Paraaortic lymph node (tissue), 1 donor: ENCODE measurements around a stretch of chr10.

DNA sequence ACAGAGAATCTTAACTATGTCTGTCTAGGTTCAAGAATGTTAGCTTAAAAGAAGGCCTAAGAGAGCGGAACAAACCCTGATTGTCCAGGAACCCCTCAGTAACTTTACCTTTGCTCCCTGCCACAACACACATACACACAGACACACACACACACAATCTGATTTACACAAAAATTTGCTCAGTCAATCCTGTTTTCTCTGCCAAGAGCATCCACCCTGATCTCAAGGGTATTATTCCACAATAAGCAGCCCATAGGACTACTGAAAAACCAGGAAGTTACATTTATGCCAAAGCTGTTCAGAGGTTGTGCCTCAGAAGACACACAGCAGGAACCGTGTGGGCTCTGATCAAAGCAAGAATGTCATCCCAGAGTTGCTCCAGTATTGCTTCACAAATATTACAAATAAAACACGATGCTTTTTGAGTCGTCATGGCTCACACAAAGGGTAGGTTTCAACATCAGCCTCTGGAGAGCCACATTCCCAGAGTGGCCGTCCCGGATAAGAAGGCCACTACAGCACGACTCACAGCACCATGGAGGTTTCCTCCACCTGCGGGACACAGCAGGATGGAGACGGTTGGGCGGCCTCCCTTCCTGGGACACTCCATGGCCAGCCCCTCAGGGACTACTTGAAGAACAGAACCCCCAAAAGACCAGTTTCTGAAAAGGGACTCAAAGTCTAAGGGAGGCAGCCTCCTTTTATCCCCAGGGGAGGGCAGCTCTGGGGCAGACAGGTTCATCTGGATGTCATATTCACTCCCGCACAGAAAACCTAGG, 1.6 kb downstream of the AIFM2 start:
- PRO-cap, result no peak

DNA sequence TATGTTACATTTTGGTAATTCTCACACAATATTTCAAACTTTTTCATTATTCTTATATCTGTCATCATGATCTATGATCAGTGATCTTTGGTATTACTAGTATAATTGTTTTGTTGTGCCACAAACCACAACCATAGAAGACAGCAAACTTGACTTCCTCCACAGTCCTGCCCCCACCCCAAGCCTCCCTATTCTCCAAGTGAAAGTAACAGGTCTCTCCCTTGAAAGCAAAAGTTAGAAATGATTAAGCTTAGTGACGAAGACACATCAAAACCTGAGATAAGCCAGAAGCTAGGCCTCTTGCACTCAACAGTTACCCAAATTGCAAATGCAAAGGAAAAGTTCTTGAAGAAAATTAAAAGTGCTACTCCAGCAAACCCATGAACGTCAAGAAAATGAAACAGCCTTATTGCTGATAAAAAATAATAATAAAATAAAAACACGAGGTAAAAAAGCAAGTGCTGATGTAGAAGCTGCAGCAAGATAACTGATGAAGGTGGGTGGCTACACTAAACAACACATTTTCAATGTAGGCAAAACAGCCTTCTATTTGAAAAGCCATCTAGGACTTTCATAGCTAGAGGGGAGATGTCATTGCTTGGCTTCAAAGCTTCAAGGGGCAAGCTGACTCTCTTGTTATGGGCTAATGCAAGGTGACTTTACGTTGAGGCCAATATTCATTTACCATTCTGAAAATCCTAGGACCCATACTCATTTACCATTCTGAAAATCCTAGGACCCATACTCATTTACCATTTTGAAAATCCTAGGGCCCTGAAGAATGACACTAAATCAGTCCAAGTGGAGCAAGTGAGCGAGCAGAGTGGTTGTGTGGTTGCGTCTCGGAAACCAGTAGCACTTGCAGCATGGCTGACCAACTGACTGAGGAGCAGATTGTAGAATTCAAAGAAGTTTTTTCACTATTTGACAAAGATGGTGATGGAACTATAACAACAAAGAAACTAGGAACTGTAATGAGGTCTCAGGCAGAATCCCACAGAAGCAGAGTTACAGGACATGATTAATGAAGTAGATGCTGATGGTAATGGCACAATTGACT, 7.2 kb downstream of the SAR1A start:
- PRO-cap, result no peak

- PRO-cap, result no peak
Observed at GRCh38 chr10:70267296-70268035, 16.3 kb downstream of the NPFFR1 start.

DNA sequence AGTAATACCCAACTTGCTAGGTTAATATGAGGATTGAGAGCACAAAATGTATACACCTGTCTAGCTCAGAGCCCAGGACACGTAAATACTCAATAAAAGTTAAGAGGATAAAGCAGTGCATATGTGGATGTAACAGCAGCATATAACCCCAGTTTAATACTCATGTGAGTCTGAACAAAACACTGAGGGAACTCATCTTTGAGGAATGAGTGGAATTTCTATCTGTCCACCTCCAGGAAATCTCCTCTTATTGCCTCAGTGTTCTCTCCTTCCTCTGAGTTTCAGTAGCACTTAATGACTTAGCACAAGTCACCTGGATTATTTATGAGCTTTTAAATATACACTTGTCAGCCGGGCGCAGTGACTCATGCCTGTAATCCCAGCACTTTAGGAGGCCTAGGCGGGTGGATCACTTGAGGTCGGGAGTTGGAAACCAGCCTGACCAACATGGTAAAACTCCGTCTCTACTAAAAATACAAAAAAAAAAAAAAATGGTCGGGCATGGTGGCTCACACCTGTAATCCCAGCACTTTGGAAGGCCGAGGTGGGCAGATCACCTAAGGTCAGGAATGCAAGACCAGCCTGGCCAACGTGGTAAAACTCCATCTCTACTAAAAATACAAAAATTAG, 4.3 kb downstream of the LRRC20 start:
- PRO-cap, result no peak

GRCh38 chr10:70409553-70410214, 5.7 kb downstream of the EIF4EBP2 start:
- PRO-cap, result no peak

DNA sequence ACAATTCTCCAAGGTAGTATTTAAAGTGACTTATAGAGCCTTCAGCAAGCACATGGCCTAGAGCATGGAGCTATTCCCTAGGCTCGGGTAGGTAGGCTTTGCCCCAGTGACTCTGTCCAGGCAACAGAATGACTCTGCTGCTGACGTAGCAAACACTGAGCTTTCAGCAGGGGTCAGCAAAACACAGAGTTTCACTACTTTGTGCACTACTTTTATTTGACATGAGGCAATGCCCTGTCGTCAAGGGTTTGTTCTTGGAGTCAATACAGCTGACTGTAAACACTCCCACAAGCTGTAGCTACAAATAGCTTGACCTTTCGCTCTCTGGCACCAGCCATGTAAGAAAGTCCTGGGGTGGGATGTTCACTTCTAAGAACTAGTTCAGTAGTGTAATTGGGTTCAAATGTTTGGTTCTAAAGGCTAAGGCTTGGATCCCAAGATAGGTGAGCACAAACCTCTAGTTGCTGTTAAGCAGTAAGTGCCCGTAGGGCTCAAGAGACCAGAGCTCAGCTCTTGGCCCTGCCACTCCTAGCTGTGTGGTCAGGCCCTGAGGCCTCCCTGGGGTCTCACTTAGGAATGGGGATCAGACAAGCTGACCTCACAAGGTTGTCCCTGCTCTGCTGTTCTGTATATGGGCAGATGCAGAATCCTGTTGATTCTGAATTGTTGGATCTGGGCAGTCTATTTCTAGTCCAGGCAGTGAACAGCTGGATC, 10.8 kb downstream of the NODAL start:
- PRO-cap, result no peak

- PRO-cap, result no peak
Observed at GRCh38 chr10:70459324-70459603, 17.8 kb upstream of the NODAL start.

DNA sequence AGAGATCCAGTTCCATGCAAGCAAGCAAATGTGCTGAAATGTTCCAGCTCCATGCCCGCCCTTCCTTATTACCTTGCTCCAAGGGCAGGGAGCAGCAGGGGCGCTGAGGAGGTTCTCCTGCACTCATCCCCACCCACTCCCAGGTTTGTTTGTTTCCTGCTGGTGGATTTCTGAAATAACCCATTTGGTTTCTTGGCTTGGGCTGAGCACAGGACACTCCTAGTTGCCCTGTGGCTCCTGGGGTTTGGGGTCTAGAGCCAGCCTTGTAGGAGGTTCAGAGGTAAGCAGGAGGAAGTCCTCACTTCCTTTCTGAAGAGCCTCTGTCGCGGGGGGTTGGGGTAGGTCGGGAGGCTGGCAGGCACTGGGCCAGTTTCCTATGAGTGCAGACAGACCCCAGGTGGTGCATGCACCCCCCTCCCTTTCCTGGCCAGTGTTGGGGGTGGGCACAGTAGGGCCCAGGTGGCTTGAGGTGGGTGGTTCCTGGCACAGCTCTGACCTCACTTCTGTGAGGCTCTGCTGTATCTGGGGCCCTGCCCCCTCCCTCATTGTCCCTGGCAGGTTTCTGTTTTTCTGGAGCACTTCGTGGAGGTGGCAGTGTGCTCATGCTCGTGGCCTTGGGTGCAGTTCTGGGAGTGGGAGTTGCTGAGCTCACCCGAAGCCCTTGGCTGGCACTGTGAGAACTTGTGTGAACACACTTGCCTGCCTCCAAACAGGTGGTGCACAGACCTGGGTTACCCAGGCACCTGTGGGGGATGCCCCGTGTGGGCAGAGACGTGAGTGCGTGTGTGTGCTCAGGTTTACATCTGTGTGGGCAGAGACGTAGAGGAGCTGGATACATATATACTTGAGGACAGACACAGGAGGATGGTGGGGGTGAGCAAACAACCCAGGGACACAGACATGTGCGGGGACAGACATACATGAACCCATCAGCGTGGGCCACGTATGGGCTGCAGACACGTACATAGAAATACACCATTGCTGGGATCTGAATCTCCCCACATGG, 1.8 kb downstream of the PALD1 start:
- PRO-cap, result bidirectional peak, plus-strand start at position 573 of the sequence, minus-strand start at position 363 of the sequence

- PRO-cap, result unidirectional peak, plus-strand start at chr10:70499657
Observed at GRCh38 chr10:70499193-70499752, 20.7 kb downstream of the PALD1 start.

- PRO-cap, result no peak
Observed at GRCh38 chr10:70603182-70604161, 931 bp upstream of the PRF1 start.

GRCh38 chr10:70656447-70657014, 15.8 kb upstream of the ADAMTS14 start:
- PRO-cap, result no peak

DNA sequence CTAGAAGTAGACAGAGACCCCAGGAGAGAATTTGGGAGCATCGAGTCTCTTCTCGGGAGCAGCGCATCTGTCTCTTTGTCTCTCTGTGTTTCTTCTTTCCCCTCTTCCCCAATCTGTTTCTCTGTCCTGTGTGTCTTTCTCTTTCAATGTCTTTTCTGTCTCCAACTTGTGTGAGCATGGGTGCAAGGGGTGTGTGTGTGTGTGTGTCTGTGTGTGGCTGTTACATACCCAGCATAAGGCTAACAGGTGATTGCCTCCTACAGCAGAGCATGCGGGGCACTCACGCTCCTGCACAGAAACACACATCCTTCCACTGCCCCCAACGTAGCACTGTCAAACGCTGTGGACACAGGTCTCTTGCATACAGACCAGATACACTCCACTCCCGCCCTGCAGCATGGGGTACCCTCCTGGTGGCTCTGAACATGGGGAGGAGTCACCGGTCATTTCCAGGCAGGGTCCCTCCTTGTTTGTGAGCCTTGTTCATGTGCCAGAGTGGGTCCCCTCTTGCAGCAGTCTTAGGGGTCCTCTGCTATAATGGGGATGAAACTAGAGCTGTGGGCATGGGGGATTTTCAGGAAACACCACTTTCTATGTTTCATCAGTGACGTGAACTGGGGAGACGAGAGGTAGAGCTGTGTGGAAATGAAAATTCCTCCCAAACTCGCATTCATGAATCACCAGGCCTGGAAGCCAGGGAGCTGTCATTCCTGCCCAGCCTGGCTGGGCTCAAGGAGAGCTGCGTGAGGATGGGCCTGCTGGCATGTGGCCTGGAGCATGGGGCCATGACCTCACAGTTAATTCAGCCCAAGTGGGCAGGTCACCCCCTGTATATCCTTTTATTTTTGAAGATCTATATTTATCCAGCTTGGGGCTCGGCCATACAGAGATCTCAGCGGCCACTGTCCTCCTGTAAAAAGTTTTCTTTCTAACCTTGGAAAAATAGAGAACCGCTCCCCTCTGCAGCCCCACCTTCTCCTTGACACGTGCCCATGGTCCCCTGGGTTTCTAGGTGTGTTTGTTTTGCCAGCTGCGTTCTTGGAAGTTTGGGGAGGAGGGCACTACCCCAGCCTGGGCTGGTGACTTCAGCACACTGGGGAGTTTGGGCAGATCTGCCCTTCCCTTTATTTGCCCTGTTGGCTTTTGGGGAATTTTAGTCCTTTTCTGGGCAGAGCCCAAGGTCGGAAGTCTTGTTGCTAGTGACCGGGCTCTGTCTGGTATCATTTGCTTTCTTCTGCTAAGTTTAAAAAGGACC, 1.2 kb downstream of the ADAMTS14 start:
- PRO-cap, result no peak

DNA sequence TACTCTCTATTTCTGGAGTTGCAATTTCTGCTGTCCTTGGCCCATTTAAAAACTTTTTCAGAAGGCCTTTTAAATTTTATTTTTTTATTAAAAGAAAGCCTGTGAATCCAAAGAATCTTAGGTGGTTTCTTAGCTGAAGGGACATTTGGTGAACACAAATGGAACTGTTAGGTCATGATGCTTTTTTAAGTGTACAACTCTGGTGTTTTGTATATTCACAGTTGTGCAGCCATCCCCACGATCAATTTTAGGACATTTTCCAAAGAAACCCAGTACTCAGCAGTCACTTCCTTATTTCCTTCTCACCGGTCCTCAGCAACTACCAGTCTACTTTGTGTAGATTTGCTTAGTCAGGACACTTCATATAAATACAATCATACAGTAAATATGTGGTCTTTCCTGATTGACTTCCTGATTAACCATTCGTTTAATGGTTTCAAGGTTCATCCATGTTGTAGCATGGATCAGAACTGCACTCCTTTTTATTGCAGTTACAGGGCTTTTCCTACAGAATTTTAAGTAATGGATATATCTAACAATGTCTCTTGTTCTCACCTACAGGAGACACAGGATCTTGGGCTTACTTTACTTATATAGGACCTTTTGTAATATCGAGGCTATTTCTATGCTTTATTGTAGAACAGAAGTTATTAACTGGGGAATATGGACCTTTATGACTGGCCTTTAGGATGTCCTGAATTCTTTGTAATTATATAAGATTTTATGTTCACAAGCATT, 14.4 kb downstream of the SGPL1 start:
- PRO-cap, result no peak

DNA sequence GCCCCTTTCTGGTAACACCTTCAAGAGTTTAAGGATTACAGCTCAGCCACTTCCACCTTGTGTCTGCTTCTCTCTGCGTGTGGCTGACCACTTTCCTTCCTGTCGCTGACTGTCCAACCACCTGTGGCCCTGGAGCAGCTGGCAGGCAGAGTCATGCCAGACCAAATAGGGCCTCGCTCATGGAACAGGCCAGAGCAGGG, 97.3 kb upstream of the PCBD1 start:
- PRO-cap, result no peak

- PRO-cap, result no peak
Observed at GRCh38 chr10:71313153-71313780, 5.8 kb upstream of the SLC29A3 start.

DNA sequence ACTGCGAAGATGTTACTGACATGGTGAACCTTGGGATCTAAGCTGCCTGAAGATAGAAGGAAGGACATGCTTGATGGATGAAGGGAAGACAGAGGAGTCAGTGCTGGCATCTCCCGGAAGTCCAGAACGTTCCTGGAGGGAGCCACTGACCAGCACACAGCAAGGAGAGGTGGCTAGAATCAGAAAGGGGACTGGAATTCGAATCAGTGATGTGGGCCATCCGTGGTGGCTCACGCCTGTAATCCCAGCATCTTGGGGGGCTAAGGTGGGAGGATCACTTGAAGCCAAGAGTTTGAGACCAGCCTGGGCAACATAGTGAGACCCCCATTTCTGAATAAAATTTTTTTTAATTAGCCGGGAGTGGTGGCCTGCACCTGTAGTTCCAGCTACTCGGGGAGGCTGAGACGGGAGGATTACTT, 5.3 kb upstream of the SLC29A3 start:
- PRO-cap, result no peak

DNA sequence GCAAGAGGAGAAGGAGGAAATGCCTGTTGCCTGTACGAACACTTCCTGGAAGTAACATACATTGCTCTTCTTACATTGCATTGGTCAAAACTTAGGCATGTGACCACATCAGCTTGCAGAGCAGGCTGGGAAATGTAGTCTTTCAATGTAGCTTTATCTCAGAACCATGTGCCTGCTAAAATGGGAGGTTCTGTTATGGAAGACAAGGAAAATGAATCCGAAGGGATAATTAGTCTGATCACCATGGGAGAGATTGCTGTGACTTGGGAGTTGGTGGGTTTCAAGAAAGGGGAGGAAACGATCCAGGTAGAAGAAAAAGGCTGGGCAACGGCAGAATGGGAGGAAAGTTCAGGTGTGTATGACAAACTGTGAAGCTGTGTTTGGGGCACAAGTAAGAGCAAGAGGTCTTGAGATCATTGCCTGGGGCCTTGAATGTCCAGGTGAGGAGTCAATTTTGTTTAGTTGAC, 4.5 kb downstream of the SLC29A3 start:
- PRO-cap, result no peak

GRCh38 chr10:71462333-71462782, 65.6 kb downstream of the CDH23 start:
- PRO-cap, result no peak

DNA sequence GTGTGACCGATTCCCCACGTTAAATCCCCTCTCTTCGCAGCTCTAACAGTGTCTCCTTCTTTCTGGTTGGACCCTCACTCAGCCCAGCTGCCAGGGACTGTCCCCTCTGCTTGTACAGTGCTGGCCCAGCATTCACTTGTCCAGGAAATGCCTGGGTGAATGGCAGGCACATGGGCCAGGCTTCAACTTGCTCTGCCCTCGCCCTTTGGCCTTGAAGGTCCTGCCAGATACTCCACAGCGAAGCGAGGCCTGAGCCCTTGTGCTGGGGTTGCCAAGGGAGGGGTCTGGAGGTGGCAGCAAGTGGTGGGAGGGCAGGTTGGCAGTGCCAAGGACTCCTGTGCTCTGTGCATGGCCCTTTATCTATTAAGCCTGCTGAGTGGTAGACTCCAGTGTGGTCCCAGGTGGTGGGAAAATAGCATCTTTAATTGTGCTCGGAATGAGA, 75.7 kb downstream of the CDH23 start:
- PRO-cap, result no peak

DNA sequence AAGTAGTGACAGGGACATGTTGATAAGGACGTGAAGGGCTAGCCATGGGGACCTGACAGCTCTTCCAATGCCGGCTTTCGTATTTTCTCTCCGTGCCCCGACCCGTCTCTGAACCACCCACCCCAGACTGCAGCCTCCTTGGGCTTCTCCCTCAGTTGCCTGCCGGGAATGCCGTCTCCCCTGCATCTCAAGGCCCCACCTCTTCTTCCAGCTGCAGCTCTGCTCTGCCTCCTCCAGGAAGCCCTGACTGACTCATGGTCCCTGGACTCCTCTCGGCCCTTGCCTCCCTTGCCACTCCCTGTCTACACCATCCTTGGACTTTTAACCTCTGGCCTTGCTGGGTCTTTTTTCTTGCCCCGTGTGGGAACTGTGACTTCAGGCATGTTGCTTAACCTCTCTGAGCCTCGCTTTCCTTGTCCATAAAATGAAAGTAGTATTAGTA, 56.3 kb downstream of the C10orf105 start:
- PRO-cap, result no peak